Cardiac fibroblast (primary cell): ENCODE data around the genes MINDY2 and MYO1E.

GRCh38 chr15:58459496-58460272 lies 27.9 kb downstream of the LIPC start:
- RRBS, result no CpG with 5 or more reads among the region's 16 CpGs

GRCh38 chr15:58477127-58477906 lies 45.5 kb downstream of the LIPC start:
- RRBS, result no CpG with 5 or more reads among the region's 7 CpGs

GRCh38 chr15:58484596-58485135 lies 52.9 kb downstream of the LIPC start:
- RRBS, result no CpG with 5 or more reads among the region's 6 CpGs

DNA sequence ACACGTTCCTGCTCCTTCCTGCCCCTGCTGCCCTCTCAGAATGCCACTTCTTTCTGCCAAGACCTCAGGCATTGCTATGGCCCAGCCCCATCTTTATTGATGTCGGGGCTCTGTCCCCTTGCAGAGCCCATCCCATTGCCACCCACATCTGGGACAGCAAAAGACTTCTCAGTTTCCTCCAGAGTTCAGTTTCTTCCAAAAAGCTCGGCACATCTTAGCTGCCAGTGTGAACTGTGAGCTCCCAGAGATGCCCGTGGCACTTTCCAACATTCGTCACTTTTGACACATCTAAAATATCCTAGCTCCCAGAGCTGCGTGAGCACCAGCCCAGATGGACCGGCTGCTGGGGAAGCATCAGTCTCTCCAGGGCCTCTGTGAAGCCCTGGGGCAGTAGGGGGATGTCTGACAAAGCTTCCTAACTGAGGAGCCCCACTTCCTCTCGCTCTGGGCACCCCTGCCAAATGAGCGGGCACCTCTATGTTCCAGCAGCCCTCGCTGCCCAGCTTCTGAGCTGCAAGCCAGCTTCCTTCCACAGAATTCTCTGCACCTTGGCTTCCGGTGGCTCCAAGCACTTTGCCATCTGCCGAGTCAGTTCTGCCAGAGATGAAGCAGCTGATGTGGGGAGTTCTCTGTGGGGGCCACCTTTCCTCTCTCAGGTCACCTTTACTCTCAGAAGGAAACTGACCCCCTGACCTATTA lies 91.0 kb downstream of the LIPC start:
- RRBS, result no CpG with 5 or more reads among the region's 12 CpGs

GRCh38 chr15:58641508-58642067 lies 107.9 kb downstream of the ADAM10 start:
- RRBS, result no CpG with 5 or more reads among the region's 4 CpGs

DNA sequence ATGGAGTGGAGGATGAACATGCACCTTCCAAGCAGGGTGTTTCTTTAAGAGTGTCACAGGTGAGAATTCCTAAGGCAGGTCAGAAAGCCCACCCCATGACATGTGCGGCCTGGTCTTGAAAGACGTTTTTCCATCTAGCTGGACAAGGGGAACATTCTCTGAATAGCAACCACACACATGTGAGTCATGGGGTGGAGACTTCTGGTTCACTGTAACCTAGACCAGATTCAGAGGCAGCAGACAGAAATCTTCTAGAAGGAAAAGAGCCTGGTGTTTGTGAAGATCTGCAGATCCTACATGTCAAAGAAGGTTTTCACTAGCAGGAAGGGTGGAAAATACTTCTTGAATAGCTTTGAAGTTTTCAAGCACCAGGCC lies 17.8 kb downstream of the ADAM10 start:
- RRBS, result no CpG with 5 or more reads among the region's 2 CpGs

GRCh38 chr15:58771061-58771929 lies at the start of gene MINDY2:
Gene MINDY2, plus strand, starts transcription at chr15:58771302.
- RRBS, result under 1% methylated on average over 12 of the region's 93 CpGs

DNA sequence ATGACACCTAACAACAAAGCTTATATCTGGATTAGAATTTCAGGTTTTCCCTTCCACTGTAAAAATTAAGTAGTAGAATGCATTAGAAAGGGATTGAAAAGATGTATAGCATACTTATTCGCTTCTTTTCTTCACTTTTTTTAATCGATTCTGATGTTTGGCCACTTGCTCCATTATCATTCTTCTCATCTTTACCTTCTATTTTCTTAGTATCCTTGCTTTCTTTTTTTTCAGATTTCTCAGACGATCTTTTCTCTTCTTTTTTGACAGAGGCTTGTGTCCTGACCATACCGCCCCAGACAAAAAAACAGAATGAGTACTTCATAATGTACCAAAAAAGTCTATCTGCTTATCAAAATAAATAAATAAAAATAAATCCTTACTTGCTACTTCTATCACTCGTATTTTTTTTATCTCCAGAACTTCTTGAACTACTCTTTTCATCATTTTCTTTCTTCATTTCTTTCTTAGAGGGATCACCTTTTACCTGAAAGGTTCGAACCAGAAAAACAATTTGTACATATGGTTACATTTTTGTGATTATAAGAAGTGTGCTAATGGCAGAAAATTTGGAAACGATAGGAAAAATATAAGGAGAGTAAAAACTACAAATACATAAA lies 39.7 kb downstream of the SLTM start:
- RRBS, result no CpG with 5 or more reads among the region's 7 CpGs

- RRBS, result no CpG with 5 or more reads among the region's 10 CpGs
Measured at GRCh38 chr15:59158557-59159230, 47.9 kb upstream of the LDHAL6B start.

- RRBS, result 92% methylated on average over 1 of the region's 7 CpGs
Measured at GRCh38 chr15:59265912-59266636, 59.4 kb downstream of the LDHAL6B start.

DNA sequence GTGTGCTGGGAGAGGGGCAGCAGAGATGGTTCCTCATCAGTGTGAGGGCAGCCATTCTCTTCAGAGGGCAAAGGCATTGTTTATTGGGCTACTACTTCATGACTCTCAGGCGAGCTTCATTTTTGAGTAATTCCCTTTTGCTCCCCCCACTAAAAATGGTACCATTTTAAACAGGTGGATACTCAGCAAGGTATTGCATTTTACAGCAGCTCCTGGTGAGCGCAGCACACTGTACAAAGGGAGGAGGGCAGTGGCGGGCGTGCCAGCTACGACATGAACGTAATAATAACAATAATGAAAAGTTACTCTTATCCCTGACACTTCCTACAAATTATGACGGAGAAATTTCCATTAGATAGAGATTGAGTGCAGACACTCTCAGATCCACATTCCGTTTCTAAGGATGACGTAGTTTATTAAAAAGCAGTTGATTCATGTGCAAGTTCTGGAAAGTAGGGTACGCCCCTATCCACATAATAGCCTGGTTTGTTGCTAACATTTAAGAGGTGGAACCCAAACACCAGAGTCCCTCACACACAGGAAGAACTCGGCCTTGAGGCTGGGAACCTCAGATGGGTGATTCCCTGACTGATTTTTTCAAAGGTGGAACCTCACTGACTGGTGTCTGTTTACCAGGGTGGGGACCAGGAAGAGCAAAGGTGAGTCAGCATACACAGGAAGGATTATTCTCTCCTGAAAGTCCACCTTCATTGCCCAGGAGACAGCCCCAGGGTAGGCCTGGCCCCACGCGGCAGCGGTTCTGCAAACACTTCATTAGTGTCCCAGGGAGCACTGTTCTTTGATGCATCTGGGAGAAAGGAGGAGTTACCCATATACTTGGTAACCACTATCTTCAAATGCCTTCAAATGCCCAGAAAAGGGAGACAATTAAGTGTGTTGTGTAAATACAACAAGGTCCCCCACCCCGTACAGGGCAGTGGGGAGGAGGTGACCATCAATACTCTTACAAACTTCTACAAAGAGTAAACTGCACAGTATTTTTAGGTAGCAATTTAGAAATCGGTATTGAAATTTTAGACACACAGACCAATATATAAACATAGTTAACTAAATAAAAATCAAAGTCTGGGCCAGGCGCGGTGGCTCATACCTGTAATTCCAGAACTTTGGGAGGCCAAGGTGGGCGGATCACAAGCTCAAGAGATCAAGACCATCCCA lies 69.9 kb downstream of the LDHAL6B start:
- RRBS, result no CpG with 5 or more reads among the region's 19 CpGs

DNA sequence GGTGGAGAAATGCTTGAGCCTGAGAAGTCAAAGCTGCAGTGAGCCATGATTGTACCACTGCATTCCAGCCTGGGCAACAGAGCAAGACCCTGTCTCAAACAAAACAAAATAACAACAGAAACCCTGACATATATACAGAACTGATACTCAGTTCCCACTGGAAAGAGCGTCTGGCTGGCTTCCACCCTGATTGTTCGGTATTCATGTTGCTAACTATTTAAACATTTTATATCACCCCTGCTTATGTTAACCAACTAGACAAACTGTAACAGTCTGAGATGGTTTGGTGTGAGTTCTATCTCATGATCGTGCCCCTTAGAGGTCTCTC lies 78.8 kb downstream of the MYO1E start:
- RRBS, result no CpG with 5 or more reads among the region's 3 CpGs

DNA sequence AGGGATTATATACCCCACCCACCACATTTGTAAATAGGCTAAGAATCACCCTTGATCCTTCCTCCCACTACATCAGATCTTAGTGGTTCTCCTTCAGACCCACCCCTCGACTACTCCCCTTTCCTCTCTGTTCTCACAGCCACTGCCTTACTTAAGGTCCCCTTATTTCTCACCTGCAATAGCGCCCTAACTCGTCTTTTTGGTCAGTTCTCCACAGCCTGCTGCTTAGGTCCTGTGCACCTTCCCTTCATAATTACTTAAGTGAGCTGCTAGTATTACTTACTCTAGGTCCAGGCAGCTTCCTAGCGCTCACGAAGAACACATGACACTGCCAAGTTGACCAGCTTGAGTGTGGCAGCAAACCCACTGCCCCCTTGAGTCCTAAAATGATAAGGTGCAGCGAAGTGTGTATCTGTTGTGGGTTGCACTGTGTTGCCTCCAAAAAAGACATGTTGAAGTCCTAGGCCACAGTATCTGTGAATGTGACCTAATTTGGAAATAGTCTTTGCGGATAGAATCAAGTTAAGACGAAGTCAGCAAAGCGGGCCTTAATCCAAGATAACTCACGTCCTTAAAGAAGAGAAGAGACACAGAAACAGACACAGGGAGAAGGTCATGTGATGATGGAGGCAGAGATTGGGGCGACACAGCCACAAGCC lies 62.7 kb downstream of the MYO1E start:
- RRBS, result no CpG with 5 or more reads among the region's 11 CpGs

DNA sequence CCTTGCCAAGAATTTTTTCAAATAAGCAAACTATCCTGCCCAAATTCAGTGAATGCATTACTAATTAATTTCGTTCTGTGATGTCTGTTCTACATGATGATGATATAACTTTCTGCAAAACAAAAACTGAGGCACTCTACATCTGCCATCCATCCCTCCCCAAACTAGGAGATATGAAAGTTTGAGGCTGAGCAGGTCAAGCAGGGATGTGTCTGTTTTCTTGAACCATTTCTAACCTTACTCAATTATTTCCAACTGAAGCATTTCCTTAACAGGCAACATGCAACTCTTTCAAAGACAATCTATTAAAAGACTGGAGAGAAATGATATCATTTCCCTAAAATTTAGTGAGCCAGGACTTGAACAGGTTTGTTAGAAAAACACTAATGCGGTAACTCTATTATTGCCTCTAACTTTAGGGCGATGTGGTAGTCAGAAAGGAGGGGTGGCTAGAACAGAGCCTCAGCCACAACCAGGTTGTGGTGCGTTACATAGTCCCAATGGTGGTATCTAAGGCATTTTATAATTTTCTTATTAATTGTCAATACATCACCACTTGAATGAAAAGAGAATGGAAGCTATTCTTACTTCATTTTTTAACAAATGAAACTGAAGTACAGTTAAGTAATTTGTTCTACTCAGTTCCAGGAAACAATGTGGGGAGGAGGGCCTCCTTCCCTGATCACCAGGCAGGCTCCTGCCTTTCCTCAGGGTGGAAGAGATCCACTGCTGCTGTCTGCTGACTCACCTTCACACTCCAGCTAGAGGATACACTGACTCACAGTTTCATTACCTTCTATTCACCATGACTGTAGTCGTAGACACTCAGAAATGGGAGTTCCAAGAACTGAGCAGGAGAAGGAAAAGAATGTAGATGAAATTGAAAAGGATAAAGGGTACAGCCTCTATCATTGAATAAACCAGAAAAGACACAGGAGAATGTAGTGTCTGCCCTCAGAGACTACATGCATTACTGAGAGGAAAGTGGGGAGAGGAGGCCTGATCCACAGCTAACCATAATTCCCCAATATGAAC lies 22.8 kb downstream of the MYO1E start:
- RRBS, result no CpG with 5 or more reads among the region's 5 CpGs

DNA sequence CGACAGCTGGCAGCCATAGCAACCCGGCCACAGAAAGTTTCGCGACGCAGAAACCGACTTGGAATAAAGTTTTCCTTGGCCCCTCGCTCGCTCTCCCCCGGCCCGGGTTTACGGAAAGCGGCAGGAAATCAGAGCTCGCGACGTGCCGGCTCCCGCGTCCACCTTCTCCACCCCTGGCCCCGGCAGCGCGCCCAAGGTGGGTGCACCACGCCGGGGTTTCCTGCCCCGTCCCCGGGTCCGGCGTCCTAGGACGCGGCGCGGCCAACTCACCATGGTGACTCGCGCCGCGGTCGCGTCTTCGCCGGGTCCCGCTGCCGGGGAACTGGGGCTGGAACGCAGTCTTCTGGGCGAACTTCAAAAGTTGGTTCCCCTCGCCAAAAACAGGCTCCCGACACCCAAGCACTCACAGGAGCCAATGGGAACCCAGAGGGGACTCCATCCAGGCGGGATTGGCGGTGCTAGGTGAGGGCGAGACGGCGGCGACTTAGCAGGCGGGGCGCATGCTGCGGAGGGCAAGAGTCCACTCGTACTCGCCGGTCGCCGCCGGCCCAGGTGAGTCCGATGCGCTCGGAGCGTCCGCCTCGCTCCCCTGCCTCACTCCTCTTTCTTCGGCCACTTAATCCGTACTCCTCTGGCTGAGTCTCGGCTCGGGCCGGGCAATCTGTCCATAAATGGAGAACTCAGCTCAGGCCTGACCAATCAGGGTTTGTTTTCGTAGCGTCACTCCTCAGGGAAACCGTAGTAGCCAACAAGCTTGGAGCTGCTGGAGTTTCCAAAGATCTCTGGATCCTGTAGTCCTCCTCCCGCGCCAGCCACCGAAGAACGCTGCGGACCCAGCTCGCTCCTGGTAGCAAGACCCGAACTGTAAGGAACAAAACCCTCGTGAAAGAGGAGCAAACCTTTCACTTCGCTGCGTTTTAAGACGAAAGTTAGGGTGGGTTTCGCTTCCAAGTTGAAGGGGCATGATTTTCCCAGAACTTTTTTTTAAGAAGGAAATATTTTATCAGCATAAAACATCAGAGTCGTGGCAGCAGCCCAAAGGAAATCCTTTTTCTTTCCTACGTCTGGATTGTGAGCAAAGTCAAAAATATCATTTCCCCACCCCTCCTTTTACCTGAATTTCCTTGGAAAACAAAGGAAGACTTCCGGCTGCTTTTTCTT lies at the start of gene MYO1E:
Gene MYO1E (minus strand): TSS at position 644 of the 1,161 bp plus-strand sequence.
- RRBS, result 2% methylated on average over 19 of the region's 89 CpGs

DNA sequence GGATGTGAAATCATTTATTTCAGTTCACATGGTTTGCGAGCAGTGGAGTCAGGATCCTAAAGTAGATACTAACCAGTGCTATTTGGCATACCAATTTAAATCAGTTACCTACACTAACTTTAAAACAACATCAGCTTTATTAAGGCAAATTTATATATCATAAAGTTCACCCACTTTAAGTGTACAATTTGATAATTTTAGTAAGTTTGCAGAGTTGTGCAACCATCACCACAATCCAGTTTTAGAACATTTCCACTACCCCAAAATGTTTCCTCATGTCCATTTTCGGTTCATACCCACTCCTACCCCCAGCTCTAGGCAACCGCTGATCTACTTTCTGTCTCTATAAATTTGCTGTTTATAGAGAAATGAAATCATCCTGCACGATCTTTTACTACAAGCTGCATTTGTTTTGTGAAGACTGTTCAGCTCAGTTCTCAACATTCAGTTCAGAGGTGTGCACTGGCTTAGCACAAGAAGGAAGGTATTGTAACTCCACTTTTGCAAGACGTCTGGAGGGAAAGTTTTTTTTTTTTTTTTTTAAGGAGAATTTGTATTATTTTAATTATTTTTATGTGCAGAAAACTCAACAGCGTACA lies 31.5 kb upstream of the FAM81A start:
- RRBS, result no CpG with 5 or more reads among the region's 6 CpGs

DNA sequence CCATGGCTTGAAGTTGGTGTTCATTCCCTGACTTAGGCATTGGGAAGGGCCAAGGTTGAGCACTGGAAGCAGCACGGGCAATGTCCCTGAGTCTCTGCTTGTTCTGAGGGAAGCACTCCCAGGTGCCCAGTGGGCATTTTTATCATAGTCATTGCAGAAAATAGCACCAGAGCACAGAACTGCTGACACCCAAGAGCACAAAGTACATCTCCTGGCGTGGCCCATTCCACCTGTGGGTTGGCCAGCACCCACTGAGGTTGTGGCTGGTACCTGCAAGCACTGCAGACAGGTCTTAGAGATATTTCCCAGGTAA lies 28.5 kb upstream of the GCNT3 start:
- RRBS, result no CpG with 5 or more reads among the region's 2 CpGs

DNA sequence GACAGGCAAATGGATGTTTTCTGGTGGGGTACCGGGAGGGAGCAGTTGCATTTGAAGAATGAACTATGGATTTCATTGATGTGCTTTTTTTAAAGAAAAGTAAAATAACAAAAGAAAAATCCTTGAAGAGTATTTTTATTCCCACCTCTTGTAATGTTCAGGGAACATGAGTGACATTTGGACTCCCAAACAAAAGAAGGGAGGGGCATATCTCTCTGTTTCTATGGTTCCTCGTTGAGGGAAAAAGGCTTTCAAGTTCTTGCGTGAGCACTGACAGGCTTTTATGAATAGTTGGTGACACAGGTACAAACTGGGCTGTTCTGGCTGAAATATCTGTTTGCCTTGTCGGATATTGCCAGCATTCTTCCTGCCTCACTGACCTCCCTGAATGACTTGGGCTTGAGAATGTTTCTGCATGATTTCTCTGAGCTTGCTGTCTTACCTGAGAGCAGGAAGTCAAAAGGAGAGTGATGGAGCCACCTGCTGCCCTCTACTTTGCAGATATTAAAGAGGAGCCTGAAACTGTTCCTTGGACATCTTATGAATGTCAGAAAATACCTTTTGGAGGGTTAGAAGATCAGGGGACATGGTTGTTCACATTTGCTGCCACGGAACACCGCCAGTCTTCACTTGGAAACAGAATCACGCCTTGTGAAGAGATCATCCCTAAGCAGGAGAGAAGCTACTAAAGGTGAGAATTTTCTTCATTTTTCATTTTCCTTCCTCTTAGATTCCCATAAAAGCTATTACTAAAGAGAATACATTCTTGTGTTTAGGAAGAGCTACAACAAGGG lies 4.8 kb downstream of the GCNT3 start:
- RRBS, result no CpG with 5 or more reads among the region's 7 CpGs

DNA sequence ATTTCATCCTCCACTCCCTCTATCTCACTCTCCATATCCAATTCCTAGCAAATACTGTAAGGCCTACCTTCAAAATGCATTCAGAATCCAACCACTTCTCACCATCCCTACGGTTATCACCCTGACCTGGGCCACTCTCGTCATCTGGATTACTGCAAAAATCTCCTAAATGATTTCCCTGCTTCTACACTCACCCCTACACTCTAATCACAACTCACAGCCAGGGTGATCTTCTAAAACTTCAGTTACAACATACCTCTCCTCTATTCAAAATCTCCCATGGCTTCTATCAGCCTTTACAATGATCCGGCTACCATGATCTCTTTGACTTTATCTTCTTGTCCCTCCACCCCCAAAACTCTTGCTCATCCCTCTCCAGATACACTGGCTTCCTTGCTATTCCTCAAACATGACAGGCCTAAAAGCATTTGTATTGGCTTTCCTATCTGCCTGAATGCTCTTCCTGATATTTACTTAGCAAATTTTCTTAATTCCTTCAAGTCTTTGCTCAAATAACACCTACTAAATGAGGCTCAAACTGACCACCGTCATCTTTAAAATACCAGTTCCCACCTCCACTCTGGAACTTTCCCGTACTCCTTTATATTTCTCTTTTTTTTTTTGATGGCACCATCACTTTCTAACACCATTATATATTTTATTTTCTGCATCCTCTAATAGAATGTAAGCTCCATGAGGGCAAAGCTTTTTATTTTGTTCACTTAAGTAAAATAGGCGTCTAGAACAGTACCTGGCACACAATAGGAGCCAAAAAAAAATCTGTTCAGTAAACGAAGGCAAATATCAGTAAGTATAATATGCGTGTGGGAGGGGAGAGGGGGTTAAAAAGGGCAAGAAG lies 1.3 kb downstream of the GTF2A2 start:
- RRBS, result no CpG with 5 or more reads among the region's 8 CpGs

DNA sequence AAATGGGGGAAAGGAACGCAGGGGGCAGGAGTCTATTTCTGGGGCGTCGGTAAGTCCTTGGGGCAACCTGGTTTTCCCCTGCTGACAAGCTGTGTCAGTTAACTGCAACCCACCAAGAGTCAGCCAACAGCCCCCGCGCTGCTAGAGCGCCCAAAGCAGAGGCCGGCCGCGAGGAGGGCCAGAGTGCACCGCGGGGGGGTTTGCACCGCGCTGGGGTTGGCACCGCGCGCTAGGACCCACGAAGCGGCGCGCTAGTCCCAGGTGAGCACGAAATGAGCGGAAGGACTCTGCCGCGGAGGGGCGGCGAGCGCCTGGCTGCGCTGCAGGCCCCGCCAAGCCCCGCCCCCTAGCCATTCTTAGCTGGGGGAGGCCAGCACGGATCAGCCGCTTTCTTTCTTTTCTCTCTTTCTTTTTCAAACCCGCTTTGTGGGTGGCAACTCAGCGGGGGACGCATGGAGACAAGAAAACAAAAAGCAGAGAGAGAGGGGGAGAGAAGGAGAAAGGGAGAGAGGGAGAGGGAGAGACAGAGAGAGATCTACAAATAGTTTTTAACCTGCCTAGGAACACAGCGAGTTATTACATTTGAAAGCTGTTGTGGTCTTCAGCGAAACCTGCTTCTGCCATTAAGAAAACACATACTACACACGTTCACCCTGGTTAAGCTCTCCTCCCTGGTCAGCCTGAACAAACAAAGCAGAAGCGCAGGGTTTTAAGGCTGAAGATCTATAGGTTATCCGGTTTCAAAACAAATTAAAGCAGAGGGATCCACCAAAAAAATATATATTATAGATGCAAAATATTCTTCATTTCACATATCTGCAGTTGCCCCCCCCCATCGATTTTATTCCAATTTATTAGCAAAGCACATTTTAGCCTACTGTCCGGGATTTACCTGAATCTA lies 6.9 kb upstream of the FOXB1 start:
- RRBS, result 50% methylated on average over 1 of the region's 42 CpGs